Vein endothelial cell (primary cell): ENCODE measurements around the genes CDADC1, SETDB2 and RCBTB1.

DNA sequence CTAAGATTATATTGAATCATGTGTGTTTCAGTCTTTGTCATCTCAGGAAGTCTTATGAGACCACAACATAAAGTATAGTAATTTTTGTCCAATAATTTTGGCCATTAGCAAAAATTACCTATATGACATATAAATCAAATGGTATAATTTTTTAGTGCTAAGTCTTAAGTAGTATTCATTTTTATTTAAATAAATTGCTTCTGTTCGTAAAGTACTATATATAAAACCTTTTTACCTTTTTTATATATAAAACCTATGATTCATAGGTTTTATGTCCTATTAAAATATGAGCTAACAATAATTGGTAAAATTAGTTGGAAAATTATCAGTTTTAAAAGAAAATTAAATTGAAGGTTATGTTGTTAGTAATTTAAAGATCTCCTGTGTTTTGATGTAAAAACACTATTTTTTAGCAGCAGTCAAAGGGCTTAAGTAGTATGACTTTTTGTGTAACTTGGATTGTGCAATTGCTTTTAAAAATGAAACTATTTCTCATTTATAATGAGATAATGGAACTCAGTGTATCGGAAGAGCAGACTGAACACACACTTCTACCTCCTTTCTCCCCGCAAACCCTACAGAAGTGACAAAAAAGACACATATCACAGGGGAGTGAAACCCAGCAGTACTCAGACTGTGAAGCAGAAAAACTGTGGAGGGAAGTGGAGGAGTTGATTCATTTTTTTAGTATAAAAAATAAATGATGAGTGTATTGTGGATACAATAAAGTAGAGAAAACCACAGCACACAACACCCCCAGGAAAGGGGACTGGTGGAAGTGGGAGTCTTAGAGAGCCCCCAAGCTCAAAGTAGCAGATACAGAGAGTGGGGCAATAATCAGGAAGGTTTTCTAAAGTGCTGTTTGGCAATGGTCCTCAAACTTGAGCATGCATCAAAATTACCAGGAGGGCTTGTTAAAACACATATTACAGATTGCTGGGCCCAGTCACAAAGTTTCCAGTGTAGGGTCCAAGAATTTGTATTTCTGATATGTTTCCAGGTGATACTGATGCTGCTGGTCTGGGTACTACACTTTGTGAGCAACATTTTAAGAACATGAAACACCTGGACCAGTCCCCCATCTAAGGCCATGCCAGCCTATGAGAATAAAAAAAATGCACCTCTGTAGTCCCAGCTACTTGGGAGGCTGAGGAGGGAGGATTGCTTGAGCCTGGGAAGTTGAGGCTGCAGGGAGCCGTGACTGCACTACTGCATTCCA, 9.8 kb downstream of the LPAR6 start:
- CAGE, long polyA plus RNA: no peak

DNA sequence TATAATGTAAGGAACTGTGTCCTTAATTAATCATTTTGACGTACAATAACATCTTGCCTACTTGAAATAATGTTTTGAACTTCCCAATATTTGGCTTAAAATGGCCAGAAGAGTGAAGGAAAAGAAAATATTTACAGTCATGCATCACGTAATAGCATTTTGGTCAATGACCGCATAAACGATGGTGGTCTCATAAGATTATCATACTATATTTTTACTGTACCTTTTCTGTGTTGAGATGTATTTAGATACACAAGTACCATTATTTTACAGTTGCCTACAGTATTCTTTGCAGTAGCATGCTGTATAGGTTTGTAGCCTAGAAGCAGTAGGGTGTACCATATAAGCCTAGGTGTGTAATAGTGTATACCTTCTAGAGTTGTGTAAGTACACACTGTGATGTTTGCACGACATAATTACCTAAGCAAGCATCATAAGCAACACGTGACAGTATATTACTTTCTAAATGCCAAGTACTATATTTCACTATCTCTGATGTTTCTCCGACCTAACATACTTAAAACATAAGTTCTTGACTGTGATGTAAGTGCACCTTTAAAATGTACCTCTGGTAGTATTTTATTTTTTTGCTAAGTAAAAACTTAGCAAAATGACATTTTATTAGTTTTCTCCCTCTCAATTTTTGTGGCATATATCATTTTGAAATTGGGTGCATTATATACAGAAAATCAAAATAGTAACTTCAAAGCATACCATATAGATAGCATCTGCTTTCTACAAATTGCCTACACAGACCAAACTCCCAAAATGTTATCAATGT, 2.7 kb downstream of the LPAR6 start:
- CAGE, long polyA plus RNA: no peak

DNA sequence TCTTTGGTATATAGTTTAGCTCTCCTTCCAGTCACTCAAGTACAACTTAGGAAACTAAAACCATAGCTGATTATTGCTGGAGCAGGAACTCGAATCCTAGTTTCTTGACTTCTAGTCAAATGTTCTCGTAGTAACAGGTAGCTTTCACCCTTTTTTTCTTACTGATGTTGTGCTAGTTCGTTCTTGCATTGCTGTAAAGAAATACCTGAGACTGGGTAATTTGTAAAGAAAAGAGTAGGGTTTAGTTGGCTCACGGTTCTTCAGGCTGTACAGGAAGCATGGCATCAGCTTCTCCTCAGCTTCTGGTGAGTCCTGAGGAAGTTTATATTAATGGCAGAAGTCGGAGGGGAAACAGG, 13.7 kb upstream of the LPAR6 start:
- CAGE, long polyA plus RNA: no peak

- CAGE, long polyA plus RNA: no peak
Measured at GRCh38 chr13:48500786-48501209, 32.1 kb downstream of the RCBTB2 start.

DNA sequence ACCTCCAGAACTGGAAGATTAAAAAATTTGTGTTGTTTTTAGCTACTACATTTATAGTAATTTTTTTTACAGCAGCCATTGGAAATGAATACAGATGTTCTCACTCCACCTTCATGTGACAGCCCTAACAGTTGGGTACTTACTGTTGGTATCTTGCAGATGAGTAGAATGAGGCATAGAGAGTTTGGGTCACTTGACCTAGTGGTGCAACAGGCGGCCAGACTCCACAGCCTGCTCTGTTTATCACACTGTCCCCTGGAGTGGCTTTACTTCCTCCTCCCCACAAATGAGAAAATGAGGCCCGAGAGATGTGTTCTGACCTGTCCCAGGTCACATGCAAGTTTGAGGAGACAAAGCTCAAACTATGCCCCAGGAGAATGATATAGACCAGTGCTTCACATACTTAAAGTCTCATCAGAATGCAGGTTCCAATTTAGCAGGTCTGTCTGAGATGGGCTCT, 37.3 kb upstream of the RCBTB2 start:
- CAGE, long polyA plus RNA: no peak

DNA sequence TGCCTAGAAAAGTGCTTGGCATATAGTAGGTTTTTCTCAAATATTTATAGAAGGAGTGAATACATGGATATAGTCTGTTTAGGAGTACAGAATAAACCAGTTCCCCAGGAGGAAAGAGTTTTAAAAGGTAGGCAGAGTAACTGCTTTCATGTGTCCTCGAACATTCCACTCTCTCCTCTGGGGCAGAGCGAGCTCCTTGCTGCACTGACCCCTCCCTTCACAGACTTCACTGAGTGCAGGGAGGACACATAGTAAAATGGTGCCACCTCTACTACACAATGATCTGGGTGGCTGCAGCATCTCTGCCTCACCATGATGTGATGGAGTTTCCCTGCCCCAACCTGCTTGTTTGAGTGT, 44.1 kb upstream of the RCBTB2 start:
- CAGE, long polyA plus RNA: no peak

DNA sequence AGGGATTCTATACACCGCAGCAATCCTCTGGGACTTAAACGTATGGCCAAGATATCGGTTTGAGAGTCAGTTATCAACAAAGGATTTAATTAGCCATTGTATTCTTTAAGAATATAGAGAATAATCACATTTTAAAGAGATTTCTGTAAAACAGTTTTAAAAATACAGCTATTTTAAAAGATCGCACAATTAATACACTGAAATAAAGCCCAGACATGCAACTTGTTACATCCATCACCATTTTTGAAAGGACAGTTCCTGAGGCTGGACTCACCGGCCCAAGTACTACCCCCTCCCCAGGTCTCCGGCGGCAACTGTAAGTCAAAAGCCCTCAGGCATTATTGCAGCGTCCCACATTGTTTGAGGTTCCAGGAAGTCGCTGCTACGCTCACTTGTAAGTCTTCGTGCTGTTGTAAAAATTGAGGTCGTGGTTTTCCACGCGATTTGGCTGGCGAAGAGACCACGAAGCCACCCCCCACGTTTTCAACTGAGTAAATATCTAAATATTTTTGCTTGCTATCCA, 750 bp upstream of the FNDC3A start:
- CAGE, long polyA plus RNA: no peak

- CAGE, long polyA plus RNA: no peak
Measured at GRCh38 chr13:49247206-49248379, at the start of gene CDADC1. CDADC1 (plus strand) TSS chr13:49247925.

GRCh38 chr13:49248380-49249058, 794 bp downstream of the CDADC1 start:
- CAGE, long polyA plus RNA: no peak

DNA sequence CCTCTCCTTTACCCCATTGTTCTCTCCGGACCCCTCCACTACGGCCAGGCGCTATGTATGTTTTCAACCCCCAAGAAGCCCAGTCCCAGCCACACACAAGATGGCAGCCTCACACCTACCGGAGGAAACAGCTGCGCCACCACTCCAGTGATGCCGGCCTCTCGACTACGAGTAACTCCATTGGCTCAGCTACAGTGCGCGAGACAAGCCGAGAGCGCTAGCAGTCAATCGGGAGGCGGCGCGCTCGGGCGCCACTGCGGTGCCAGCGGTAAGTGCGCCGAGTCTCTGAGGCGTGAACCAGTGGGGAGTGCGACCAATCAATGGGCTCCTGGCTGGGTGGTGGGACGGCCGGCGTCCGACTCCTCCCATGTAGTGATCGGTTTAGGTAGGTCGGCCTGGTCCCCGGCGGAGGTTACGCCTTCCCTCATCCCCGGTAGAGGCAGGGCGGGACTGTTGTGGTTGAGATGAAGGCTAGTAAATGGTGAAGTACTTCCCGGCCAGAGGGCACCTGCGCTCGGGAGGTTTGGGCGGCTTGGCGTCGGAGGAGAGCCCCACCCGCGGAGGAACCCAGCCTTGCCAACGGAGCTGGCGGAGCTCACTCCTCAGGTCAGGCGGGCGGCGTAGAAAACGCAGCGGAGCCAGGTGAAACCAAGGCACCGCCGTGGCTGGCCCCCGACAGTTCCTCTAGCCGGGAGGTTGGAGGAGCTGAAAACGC, at the start of gene SETDB2:
SETDB2 (plus strand) TSS at position 408 of the 715 bp plus-strand sequence.
- CAGE, long polyA plus RNA: start-site peak on the minus strand centred at position 199 of the sequence, 132 bp wide, 77 and 153 reads in 2 replicates

DNA sequence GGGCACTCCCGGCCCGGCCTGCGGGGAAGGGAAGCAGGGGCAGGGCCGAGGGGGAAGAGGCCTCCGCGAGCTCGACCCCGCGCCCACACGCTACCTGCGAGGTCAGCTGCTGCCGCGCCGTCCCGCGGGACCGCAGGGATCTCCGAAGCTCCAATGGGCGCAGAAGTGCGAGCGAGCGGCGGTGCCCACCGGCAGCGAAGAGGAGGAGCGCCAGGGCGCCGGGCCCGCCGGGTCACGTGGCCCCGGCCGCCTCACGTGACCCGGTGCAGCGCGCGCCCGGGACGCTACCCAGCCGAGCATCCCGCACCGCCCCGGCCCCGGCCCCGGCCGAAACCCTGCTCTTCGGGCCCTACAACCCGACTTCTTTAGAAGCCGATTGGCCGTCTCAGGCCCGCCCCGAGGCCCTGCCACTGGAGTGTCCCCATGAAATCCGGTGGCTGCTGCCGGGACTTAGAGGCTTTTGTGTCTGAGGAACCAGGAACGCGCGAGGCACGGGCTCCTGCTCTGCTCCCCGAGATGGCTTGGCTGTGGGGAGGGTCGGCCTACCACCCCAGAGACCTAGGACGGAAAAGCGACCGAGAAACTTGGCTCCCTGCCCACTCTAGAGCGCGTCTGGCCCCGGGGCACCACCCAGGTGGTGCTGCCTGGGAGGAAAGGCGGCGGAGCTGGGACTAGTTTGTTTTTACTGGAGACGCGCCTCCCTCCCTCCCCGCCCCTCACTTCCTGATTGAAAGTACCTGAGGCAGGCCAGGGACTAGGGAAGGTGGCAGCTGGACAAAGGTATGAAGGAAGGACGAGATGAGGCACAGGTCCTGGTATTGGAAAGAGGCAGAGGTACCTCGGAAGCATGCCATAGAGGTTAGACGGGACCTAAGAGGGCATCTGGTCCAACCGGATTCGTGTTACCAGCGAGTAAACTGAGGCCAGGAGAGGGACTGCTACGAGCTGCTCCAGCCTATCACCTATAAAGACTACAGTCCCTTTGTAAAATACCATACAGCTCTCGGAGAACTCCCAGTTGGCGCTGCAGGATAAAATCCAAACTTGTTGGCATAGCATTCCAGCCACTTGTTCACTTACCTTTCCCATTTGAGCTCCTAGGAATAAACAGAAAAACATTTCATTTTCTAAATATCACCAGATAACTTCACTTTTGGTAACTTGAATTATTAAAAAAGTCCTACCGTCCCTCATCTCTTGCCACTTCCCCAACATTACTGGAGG, at the start of gene RCBTB1:
RCBTB1 (minus strand) TSS at position 209 of the 1,224 bp plus-strand sequence.
- CAGE, long polyA plus RNA: no peak

- CAGE, long polyA plus RNA: no peak
Measured at GRCh38 chr13:50001301-50001777, 4.5 kb downstream of the TRIM13 start.

- CAGE, long polyA plus RNA: no peak
Measured at GRCh38 chr13:50122274-50123364, 107.4 kb downstream of the KCNRG start.

DNA sequence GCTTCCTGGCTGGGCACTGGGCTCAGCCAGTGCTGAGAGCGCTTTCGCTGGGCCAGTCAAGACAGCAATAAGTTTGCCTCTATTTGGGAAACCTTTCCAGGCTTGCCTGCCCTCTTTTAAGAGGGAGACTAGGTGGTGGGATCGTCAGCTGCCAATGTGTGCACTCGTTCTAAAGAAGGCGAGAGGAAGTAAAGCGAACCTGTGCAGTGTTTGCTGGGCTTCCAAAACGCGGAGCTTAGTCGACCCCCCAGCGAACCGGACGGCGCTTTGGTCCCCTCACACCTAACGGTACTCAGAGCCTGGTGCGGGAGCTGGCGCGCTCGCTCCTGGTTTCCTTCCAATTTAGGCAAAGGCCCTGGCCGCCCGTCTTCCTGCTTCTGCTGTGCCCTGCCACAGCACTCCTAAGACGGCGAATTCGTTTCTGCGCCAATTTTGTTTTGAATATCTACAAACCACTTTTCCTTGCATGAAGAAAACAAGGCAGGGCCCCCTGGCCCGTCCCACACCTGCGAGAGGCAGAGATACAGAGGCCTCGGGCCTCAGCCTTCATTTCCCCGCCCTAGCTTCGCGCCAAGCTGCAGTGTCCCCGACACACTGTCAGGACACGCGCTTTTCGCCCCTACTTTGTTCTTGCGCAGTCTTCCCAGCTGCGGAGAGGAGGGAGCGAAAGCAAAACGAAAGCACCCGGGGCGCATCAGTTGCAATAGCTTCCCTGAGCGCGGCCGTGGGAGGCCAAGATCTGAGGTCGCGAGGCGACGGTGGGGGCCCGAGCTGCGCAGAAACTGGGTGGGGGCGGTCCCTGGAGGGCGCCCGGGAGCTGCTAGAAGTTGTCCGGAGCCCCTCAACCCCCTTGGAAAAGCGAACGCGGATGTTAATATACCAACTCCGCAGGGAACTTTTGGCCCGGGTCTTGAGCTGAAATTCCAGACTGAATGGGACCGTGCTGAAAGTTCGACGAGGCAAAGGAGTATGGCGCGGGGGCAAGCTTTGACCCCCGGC, 111.9 kb downstream of the KCNRG start:
- CAGE, long polyA plus RNA: no peak

DNA sequence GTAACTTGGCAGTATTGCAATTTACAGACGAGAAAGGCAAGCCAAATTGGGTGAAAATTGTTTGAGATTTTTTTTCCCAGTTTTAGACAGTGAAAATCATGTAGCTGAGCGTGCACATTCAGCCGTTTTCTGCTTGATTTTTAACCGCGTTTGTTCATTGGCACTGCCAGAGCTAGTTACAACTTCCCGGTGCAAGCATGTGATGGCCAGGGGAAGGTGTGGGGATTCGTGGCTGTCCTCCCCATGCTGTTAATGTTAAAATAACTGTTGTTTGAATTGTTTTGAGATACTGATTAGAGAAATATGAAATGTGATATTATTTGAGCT, 125.5 kb downstream of the KCNRG start:
- CAGE, long polyA plus RNA: no peak

DNA sequence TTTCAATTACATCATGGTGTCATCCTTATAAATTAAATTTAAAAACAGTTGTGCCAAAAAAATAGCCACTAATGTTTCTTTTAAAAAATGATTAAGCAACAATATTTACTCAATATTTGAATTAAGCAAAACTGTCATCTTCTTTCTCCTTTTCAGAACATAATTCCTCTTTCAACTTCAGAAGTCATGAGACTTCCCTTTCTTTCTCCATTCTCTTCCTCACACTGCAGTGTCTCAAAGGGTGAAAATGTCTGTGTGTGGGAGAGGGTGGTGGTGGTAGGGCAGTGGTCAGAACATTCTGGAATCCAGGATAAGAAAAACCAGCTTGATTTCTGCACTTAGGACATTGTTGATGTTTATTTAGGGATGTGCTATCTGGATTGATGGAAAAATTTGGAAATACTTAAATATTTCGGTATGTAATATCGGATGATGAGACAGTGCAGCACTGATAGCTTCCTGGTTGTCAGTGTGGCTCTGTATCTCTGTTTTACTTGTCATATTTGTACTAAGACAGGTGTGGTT, 126.4 kb downstream of the KCNRG start:
- CAGE, long polyA plus RNA: no peak

GRCh38 chr13:50527174-50527761, 316.2 kb downstream of the DLEU7 start:
- CAGE, long polyA plus RNA: no peak

DNA sequence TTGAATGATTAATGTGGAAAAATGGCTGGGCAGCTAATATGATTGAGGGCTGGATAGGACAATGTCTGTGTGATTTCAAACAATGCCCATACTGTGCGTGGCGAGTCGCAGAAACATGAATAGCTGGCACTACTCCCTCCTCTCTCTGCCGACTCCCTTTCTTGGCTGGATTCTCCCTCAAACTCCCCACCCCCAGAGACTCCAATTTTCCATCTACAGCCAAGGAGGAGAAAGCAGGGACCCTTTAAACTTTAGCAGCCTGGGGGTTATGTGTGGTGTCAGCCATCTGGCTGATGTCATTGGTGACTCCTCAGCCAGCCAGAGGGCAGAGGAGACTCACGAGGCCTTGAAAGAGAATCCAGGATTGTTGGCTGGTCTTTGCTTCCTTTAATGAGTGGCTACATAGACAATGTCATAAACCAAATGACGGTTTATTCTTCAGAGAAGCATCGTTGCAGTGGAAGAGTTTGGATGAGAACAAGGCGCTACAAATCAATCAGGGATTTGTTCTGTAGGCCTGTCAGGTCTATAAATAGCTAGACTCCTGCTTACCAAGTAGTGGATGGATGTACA, 165.6 kb downstream of the DLEU7 start:
- CAGE, long polyA plus RNA: no peak

DNA sequence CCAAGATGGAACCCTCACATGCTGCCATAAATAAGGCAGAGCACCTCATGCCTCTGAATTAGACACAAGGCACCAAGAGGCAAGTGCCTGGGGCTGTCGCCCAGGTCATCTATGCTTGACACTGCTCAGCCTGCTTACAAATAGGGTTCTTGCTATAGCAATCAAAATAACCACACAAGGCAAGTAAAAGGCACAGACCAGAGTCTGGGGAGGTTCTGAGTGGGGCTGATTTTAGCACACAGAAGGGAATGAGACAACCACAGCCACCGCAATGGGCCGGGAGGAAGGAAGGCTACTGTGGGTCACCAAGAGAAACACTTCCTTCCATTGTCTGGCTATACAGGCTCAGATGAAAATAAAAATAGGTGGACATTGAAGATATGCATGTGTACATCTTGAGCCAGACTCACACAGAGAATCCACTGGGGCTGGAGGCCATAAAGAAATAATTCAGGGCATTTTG, 159.1 kb downstream of the DLEU7 start:
- CAGE, long polyA plus RNA: no peak

GRCh38 chr13:51147834-51148721, 37.0 kb upstream of the C13orf42 start:
- CAGE, long polyA plus RNA: no peak